SUDHL5 (cell line): ENCODE measurements around a stretch of chr2.

DNA sequence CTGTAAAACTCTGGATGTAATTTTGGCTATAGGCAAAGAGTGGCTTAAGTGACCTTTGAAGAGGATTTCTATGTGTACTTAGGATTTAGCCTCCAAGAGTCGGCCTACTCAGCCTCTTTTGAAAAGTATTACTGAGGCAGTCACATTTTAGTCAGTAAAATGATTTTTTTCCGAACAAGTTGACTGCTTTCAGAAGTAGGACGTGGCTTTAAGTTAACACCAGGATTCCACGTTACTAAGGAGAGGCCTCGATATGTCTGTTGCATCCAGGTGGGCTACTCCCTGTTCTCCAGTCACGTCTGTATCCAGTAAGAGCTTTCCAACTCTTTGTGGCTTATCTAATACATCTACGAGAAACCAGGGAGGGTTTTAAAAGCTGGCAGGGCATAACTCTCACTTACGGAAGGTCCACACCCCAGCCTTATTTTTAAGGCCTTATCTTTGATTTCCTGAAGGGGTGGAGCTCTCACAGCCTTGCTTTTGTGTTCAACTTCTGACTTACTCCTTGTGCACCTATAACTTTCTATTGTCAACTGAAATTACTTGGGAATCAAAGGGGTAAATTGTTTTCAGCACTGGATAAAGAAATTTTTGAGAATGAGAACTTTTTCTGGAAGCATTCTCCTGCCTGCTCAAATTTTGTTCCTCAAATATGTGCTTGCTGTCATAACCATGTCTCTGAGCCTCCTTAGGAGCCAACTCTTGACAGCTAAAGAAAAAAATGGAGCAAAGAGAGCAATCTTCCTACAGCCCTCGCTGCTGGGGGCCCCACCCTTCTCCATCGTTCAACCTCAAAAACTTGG is 99.1 kb downstream of the SLC8A1 start:
- PRO-cap = no peak

DNA sequence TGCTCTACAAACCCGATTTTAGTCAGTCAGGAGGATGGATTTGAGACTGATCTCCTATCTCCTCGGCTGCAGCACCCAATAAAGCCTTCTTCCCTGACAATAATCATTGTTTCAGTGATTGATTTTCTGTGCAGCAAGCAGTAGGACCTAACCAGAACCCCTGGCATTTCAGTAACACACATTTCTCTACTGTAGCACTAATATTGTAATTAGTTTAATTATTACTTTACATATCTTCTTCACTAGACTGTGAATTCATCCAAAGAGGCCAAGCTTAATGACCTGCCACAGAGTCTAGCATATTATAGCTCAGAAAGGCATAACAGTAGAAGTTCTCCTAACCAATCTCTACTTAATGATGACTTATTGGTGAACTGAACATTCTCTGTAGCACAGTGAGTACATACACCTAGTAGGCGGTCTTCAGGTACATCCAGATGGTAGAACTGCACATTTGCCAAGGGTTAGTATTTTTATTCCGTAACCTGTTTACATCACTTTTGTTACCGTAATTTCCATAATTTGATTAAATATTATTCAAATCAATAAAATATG is 69.9 kb downstream of the SLC8A1 start:
- PRO-cap = no peak

DNA sequence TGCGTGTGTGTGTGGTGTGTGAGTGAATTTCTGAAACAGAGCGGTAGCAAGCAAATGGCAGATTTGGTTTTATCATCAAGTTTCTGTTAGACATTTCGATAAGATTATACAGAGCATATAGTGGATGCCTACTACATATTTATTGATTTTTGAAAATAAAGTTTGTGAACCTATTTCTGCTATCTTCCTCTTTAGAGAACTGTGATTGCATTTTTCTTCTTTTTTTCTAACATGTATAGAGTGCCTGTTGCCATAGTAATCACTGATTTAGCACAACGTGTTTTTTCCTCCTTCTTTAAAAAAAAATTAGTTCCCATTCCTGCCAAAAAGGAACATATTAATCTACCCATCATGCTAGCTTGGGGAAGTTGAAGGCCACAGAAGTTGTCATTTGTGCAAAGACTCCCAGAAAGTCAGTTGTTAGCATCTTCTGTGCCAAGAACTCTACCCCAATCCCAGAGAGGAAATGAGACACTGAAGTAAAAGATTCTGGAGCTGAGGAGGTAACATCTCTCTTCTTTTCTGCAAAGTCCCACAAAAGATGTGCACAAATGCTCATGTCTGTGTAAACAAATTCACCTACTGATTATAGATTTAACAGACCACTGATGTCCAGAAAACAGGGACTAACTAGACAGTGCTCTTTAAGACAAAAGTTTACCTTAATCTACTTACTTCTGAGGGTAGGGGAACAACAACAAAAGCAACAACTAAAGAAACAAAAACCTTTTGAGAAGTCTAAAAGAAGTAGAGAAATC is 57.3 kb downstream of the SLC8A1 start:
- PRO-cap = no peak

GRCh38 chr2:41610446-41610998 is 437.3 kb upstream of the PKDCC start:
- PRO-cap = no peak

DNA sequence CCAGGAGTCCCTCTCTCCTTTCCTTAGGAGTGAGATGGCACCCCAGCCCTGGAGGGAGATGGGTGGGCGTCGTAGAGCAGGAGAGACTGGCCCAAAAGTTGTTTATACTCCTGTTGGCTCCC is 2.0 kb downstream of the PKDCC start:
- PRO-cap = no peak

DNA sequence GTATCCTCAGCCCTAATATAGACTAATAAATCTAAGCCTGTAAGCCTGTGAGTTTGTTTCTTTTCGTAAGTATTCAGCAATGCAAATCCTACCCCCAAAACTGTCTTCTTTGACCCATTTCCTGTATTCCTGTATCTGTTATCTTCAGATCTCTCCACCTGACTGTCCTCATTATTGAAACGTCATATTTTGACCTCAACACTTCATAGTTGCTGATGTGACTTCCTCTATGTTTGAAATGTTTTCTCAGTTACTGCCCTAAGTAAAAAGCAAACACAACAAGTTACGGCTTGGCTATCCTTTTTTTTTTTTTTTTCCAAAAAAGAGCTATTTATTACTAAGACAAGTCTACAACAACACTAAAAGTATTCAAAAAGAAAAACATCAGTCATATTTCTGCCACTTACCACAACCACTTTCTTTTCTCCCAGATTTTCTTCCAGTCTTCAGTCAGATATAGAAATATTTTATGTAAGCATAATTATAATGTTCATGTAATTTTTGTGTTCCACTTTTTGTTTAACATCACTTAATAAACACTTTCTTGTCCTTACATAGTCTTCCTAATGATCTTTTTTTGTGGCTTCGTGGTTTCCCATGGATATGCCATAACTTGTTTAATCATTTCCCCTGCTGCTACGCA is 45.0 kb upstream of the EML4 start:
- PRO-cap = no peak

DNA sequence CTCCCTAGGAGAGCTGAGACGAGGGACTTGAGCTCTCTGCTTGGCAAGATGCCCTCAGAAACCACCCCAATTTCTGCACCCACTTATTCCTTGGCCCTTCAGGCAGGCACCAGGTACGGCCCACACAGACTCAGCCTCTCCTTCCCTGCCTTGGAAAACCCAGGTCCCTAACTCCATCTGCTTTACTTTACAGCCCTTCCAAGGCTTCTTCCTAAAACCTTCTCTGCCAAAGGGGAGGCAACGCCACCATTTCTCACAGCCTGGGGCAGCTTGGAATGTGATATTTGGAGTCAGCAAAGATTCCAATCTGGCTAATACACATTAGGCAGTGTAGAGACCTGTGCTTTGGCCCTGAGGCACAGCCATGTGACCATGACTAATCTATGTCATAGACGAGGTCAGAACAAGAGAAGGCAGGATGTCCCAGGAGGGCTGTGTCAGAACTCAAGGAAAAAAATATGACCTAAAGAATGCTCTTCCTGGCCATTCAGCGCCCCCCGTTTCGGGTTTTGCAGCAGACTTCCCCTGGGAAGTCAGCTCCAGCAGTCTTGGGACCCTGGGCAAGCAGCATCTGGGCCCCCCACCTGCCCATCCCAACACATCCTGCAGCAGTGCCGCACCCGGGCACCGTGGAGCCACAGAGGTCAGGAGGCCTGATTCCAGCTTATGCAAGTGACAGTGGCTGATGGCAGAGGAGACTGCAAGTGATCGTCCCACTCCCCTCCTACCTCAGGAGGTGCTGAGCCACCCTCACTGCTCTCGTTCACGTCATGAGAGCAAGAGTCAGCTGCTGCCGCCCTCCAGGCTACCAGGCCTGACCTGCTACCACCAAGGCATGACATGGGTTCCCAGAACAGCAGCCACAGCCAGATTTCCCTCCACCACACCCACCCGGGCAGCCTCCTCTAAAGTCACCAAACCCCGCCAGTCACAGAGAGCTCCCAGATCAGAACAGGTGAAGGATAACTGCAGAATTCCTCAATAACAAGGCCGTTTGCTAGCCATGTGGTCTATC is 18.4 kb downstream of the COX7A2L start:
- PRO-cap = no peak

DNA sequence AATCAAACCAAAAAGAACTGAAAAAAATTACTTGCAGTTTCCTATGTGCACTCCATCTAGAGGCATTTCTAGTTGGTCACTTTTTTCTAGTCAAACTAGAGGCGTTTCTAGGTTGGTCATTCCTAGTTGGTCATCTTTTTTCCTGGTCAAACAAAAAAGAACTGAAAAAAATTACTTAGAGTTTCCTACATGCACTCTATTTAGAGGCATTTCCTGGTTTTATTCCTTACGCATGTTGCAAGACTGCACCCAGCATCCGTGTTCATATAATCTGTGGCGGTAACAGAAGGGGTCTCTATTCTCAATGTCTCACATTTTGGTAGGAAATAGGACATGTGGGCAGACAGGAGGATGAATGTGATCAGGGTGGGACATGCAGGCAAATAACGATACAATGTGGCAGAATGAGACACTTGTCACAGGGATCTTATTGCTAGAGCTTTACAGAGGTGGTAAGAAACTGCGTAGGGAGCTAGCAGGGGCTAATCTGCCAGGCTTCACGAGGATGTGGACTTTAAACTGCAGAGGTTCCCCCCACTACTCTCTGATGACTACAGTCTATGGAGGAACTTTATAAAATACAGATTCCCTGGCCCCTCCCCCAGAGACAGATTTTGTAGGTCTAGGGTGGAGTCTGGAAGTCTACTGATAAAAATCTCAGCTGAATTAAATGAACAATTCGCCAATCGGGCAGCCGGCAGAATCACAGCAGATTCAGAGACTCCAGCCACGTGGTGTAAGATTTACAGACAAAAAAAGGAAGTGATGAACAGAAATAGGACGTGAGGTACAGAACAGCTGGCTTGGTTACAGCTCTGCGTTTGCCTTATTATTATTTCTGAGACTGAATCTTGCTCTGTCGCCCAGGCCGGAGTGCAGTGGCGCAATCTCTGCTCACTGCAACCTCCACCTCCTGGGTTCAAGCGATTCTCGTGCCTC is 21.7 kb upstream of the MTA3 start:
- PRO-cap = bidirectional peak, plus-strand start at position 444 of the sequence, minus-strand start at position 275 of the sequence; bidirectional peak, plus-strand start at position 859 of the sequence, minus-strand start at position 716 of the sequence

DNA sequence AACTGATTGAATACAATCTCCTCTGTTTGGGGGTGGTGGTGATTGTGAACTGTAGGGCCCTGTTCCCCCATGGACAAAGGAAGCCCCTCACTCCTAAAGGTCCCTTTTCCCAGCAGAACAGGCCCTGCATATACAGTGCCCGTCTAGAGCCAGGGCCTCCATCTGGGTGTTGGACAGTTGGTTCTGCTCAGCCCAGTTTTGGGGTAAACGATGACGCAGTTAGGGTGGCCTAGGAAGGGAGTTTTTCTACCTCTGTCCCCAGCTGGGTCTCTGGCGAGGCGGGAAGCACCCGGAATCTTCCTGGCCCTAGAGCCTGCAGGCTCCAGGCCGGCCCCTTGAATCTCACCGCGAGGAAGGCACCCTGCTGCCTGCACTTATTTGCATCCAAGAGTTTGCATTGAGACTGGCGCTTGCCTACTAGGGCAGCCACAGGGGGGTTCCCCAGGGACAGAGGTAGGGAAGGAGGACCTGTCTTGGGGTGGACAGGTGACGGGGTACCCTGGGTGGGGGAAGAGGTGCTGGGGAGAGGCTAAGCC is 590 bp upstream of the MTA3 start:
- PRO-cap = bidirectional peak, plus-strand start at position 485 of the sequence, minus-strand start at position 337 of the sequence

GRCh38 chr2:42811467-42812066 is 19.2 kb upstream of the HAAO start:
- PRO-cap = no peak

GRCh38 chr2:42835901-42836420 is 43.6 kb upstream of the HAAO start:
- PRO-cap = no peak

DNA sequence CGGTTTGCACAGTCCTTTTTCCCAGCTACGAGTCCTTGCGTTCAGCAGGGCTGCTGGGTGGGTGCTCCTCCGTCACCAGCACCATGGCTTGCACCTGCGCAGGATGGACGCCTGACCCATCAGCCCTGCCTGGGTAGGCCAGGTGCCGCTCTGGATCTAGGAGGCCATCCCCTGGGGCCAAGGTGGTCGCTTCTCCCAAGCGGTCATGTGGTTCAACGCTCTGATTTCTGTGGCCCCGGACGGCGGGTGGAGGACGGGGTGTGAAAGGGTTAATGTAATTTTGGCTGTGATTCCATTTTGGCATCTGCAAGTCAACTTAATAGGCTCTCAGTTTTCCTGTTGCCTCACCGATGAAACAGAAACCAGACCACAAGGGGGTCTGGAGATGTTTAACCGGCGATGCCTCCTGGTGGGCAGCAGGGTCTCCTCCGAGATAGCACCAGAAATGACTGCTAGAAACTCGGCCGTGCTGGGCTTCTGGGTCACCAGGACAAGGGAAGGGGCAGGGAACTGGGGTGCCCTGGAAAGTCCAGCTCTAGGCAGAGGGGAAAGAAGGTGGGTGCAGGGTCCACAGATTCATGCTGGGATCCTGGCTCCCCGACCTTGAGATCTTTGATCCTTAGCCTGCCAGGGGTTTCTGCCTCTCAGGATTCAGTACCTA is 113.3 kb upstream of the HAAO start:
- PRO-cap = no peak

DNA sequence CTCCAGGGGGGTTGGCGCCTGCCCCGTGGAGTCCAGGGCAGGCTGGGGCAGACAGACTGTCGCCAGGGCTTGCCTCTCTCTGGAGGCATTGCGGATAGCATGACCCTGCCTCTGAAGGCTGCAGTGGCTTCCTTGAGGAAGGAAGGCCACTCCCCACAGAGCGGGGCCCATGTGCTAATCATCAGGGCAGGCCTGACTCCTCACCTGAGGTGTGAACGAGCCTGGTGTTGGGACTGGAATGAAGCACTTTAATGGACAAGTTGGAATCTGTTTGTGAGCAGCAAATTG is 144.8 kb upstream of the HAAO start:
- PRO-cap = no peak

- PRO-cap = no peak
These were observed 167.1 kb upstream of the HAAO start for GRCh38 chr2:42959329-42959970.

DNA sequence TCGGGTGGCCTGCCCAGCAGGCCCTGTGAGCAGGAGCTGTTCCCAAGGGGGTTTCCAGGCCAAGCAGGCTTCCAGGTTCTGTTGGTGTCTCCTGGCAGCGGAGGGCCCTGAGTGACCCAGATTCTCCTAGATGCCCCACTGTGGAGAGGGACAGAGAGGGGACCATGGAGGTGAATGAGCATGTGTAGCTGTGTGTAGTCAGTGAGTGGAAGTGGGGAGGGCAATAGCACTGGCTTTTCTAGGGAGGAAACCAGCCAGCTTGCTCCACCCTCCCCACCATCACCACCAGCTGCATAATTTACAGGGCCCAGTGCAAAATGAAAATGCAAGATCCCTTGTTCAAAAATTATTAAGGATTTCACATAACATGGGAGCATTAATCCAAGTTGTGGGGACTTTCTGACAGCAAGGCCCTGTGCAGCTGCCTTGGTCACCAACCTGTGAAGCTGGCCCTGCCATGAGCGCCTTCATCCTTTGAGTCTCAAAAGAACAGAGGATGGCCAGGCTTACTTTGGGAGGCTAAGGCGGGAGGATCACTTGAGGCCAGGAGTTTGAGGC is 172.3 kb upstream of the HAAO start:
- PRO-cap = no peak

DNA sequence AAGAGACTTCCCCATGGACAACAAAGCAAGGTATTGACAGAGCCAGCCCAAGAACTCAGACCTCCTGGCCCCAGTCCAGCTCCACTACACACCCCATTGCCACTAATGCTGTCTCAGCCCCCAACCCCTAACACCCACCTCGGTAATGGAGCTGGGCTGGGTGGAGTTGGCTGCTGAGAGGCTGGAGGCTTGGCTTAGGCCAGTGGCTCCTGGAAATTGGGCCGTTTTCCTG is 175.4 kb upstream of the HAAO start:
- PRO-cap = no peak

GRCh38 chr2:43026380-43026691 is 200.1 kb downstream of the ZFP36L2 start:
- PRO-cap = no peak

DNA sequence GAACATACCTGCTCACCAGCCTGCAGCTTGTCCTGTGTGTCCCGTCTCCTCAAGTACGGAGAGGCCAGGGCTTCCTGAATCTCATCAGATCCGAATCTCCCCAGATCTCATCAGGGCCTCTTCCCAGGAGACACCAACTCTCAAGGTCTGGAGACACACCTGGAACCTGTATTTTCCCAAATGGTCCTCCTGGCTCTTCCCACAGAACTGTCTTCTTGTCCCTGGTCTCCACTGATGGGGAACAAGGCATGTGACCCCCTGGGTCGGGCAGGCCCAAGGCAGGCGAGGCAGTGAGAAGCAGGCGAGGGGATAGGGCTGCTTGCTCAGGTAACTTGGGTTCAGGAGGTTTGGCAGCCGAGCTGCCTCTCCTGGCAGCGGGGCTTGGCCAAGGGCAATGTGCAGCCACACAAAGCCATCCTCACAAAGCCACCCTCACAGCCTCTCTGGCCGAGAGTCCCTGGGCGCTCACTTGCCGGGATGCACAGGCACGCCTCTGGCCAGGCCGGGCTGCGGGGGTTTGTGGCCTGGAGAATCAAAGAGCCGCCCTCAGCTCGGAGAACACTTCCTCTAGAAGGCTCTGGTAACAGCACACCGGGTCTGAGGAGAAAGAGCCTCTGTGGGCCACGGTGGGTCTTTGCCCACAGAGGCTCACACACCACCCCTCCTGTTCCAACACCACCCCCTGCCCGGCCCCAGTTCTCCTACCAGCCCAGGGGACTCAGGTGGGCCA is 187.1 kb downstream of the ZFP36L2 start:
- PRO-cap = no peak

GRCh38 chr2:43082425-43082870 is 144.0 kb downstream of the ZFP36L2 start:
- PRO-cap = no peak

DNA sequence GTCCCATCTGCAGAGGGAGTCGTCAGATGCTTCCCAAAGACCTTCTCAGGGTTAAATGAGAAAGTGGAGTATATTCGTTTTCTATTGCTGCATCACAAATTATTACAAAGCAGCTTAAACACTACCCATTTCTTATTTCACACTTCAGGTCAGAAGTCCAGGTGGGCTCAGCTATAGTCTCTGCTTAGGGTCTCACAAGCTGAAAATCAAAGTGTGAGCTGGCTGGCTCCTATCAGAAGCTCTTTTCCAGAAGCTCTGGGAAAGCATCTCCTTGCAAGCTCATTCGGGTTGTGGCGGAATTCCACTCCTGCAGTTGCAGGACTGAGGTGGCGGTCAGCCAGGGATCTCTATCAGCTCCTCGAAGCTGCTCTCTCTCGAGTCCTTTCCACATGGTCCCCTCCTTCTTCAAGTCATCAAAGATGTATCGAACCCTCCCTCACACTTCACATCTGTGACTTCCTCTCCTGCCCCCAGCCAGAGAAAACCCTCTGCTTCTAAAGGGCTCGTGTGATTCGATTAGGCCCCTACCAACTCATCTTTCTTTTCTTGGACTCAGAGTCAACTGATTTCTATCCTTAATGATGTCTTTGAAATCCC is 141.8 kb downstream of the ZFP36L2 start:
- PRO-cap = no peak